T47D (cell line): ENCODE measurements around a stretch of chr13.

DNA sequence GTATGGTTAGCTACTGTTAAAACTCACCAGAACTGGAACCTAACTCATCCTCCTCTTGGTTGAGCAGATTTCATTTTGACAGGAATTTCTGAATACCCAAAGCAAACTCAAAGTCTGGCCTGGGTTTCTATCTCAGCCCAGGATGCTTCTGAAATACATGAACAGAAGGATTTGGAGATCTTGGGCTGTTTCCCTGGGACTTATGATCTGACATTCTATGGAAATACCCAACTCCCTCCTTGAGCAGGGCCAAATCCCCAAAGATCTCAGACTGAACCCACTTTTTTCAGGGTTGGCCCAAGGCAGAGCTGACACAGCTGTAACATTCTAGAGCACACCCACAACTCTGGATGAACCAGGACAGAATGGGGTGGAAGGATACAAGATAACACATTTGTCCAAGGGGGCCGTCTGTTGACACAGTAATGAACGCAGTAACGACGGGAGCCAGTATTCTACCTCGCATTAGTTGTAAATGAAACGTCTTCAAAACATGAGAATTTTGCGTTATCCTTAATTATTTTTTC lies 1.0 kb upstream of the ITM2B start:
- RRBS: no CpG with 5 or more reads among the region's 7 CpGs

GRCh38 chr13:48233958-48234461 lies 1.0 kb downstream of the ITM2B start:
- RRBS: no CpG with 5 or more reads among the region's 11 CpGs

DNA sequence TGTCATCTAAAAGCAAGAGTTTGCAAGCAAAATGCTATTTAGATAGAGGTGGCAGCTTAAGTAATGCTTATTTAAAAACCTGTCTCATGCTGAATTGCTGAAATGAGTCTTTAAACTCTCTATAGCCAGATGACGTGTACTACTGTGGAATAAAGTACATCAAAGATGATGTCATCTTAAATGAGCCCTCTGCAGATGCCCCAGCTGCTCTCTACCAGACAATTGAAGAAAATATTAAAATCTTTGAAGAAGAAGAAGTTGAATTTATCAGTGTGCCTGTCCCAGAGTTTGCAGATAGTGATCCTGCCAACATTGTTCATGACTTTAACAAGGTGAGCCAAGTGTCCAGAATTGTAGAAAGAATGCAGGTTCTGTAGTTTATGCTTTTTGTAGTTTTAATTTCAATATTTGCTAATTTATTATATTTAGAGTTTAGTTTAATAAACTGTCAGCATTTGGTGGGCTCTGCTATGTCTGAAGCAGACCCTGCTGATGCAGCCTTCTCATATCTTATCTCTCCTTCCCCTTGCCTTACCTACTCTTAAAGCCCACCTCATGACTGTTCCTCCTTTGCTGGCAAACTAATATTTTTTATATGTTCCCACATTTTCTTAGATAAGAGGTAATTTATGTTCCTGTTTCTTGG lies 23.2 kb downstream of the ITM2B start:
- RRBS: no CpG with 5 or more reads among the region's 1 CpG

DNA sequence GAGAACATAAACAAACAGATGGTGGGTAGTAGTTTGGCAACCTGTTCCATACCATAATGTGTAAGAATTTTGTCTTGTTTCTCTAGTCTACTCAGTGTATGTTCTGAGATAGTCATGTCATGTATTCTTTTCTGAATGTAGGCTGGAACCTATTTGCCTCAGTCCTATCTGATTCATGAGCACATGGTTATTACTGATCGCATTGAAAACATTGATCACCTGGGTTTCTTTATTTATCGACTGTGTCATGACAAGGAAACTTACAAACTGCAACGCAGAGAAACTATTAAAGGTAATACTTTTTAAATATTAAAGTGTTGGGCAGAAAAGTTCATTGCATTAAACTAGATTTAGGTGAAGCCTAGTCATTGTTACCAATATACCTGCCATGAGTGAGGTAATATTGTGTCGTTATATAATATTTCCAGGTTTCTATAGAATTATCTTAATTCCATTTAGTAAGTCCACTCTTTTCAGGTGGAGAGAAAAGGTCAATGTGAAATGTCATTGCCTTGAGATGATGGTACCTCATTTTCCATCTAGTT lies 25.7 kb downstream of the ITM2B start:
- RRBS: no CpG with 5 or more reads among the region's 4 CpGs

DNA sequence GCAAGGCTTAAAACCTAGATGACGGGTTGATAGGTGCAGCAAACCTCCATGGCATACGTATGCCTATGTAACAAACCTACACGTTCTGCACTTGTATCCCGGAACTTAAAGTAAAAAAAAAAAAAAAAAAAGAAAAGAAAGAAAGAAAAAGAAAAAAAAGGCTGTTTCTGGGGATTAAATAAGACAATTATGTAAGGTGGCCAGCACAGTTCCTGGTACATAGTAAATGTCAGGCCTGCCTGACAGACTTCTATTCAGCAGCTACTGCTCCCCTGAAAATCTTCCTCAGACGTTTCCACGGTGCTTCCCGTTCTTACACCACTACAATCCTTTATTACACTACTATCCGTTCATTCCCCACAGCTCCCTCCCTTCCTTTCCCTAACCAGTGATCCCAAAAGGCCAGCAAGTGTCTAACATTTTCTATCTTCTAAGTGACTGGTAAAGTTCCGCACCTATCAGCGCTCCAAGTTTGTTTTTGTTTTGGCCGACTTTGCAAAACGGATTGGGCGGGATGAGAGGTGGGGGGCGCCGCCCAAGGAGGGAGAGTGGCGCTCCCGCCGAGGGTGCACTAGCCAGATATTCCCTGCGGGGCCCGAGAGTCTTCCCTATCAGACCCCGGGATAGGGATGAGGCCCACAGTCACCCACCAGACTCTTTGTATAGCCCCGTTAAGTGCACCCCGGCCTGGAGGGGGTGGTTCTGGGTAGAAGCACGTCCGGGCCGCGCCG lies 550 bp upstream of the RB1 start:
- RRBS: 2% methylated on average over 4 of the region's 28 CpGs

DNA sequence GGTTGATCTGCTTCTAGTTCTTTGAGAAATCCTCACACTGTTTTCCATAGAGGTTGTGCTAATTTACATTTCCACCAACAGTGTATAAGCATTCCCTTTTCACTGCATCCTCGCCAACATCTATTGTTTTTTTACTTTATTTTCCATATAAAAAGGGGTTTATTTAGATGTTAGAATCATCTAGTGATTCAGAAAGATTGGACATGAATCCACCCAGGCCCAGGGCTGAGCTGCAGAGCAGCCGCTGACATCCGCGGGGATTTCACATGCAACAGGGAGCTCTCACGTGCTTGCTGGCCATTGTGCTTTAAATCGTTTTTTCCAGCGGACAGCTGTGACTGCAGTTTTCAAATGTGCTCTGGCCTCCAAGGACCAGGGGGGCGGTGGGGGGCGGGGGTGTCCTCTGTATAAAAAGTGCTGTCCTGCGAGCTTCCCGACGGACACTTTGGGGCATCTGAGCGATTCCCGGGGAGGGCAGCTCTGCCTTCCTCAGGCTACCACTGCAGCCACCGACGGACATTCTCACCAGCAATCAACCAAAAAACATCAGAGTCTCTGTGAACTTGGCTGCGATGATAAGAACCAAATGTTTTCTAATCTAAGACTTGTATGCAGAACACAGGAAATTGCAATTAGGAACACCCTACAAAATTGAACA lies 12.5 kb downstream of the RB1 start:
- RRBS: no CpG with 5 or more reads among the region's 17 CpGs

GRCh38 chr13:48394684-48395346 lies 18.1 kb downstream of the LPAR6 start:
- RRBS: no CpG with 5 or more reads among the region's 5 CpGs

GRCh38 chr13:48426605-48426960 lies 13.7 kb upstream of the LPAR6 start:
- RRBS: no CpG with 5 or more reads among the region's 5 CpGs

- RRBS: no CpG with 5 or more reads among the region's 1 CpG
These were observed 33.7 kb upstream of the LPAR6 start for GRCh38 chr13:48446505-48447028.

- RRBS: no CpG with 5 or more reads among the region's 1 CpG
These were observed 41.5 kb downstream of the RCBTB2 start for GRCh38 chr13:48491255-48491940.

- RRBS: no CpG with 5 or more reads among the region's 1 CpG
These were observed 40.9 kb downstream of the RCBTB2 start for GRCh38 chr13:48491981-48492456.

GRCh38 chr13:48570165-48570624 lies 37.3 kb upstream of the RCBTB2 start:
- RRBS: no CpG with 5 or more reads among the region's 2 CpGs

DNA sequence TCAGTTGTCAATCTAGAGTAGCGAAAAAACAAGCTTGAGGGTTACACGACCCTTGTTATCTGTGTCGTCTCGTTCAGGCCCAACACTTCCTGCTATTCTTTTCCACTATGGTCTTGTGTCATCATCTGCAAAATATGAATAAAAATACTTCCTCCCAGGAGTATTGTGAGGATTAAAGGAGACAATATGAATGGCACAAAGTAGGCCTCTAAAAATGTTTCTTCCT lies 40.4 kb upstream of the RCBTB2 start:
- RRBS: no CpG with 5 or more reads among the region's 4 CpGs

- RRBS: no CpG with 5 or more reads among the region's 2 CpGs
These were observed 44.1 kb upstream of the RCBTB2 start for GRCh38 chr13:48577050-48577406.

- RRBS: no CpG with 5 or more reads among the region's 2 CpGs
These were observed 52.5 kb upstream of the RCBTB2 start for GRCh38 chr13:48585360-48585720.

GRCh38 chr13:48586373-48586880 lies 53.5 kb upstream of the RCBTB2 start:
- RRBS: no CpG with 5 or more reads among the region's 5 CpGs

DNA sequence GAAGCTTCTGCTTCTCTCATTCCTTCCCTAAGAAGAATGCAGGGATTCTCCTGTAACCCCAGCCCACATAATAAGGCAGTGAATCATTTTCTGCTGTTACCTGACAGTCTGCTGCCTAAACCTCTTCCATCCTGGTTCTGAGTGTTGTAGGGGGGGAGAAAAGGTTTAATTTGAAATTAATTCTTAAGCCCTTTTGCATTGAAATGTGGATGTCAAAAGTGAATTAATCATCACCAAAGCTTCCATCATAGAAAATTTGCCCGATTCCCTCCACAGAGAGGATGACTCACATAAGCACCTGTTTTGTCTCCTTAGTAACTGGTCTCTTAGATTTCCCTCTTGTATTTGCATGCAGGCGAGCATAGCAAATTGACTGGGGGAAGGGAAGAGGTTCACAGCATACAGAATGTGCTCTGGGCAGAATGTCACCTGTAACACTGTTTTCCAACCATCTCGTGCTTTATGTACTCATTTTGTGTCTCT lies 146.7 kb upstream of the FNDC3A start:
- RRBS: no CpG with 5 or more reads among the region's 3 CpGs

DNA sequence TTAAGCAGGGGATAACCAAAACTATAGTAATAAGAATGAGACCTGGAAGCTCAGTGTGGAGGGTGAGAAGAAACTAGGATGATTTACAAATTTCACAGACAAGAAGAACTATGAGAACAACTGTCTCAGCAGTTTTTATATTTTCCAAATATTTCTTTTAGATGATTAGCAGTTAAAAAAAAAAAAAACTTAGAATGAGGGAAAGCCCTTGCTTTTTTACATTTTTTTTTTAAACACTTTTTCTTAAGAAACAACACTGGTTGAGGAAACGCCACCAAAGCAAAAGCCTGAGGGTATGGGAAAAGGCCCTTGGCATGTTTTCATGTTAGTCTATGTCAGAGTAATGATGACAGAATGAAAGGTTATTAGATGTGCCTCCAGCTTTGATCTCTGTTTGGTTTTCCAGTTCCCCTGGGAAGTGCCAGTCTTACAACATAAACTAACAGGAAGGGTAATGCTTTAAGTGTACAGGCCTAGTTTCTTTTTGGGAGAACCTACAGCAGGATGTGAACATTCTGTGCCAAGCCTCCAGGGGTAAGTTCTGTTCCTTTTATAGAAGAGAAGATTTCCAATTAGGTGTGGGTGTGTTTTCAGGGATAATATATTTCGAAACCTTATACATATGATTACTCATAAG lies 121.5 kb downstream of the FNDC3A start:
- RRBS: no CpG with 5 or more reads among the region's 2 CpGs

- RRBS: no CpG with 5 or more reads among the region's 12 CpGs
These were observed 110.2 kb upstream of the MLNR start for GRCh38 chr13:49109862-49110445.